ENCODE measurements around a stretch of chr10.

- CAGE, long polyA plus RNA = no peak
- RRBS = no CpG with 5 or more reads among the region's 3 CpGs
Observed at GRCh38 chr10:30445005-30445204, 10.9 kb downstream of the MAP3K8 start.

DNA sequence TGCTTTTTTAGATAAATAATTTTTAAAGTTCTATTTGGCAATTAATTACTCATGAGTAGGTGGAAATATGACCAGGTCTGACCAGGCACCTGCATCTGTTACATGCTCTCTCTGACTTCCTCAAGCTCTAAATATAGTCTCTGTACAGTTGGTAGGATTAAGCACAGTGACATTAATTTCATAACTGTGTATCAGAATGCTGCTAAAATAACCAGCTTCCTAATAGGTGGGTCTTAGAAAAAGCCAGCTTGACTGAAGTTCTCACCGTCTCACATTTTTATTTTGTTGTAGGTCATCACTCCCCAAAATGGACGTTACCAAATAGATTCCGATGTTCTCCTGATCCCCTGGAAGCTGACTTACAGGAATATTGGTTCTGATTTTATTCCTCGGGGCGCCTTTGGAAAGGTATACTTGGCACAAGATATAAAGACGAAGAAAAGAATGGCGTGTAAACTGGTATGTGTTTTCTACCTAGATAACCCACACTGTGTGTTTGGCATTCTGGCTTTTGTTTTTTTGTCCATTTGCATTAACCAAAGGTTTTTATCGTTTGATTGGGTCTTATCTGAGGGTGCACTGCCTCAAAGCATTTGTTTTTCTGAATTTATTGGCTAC, 13.6 kb downstream of the MAP3K8 start:
- CAGE, long polyA plus RNA = no peak
- RRBS = no CpG with 5 or more reads among the region's 8 CpGs

DNA sequence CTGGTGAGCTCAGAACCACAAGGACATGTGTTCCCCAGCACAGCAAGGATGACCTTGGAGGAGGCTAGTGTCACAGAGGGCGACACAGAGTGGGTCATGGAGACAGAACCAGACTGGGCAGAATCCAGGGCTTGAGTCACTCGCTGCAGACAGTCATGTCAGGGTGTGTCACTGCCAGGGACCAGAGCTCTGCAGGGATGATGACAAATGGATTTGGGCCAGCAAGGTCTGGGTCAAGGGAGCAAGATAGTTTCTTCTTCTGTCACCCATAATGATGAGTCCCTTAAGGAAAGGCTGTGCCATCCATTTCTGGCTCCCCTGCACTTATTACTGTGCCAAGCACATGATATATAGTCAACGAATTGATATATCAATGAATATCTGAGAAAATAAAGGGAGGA, 60.3 kb downstream of the MAP3K8 start:
- CAGE, long polyA plus RNA = no peak
- RRBS = no CpG with 5 or more reads among the region's 3 CpGs

GRCh38 chr10:30537489-30537822, 92.1 kb downstream of the LYZL2 start:
- CAGE, long polyA plus RNA = no peak
- RRBS = no CpG with 5 or more reads among the region's 1 CpG

DNA sequence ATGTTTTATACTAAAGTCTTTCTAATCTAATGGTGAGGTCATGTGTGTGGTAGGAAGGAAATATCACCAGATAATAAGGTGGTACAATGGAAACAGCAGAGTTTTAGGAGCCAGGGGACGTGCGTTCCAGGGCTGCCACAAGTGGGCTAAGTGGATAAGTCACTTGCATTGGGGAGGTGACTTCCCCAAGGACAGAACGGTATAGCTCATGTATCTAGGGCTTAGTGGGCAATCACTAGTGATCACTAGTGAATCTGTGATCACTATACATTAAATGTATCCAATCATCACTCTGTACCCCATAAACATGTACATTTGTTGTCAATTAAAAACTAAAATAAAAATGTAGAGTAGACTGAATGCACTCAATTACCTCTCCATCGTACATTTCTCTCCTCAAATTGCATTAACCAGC, 15.1 kb upstream of the LYZL2 start:
- CAGE, long polyA plus RNA = no peak
- RRBS = no CpG with 5 or more reads among the region's 4 CpGs

DNA sequence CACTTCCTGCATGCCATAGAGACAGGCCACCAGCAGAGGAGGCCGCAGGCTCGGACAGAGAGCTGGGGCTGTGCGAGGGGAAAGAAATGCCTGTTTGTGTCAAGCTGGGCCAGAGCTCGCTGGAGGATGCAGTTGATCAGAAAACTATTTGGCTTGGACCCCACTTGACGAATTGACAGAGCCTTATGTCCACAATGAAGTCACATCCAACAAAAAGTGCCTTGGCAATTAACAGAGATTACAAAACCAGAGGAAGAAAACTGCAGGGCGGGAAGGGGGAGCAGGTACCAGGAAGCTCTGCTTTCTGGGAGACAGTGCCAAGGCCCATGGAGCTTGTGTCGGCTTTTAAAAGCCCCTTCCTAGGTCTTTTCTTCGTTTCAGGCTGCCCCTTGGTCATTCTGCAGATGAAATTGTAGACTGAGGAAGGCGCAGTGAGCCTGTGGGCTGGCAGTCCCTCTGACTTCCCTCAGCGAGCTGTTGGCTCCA, 122.5 kb upstream of the LYZL2 start:
- CAGE, long polyA plus RNA = no peak
- RRBS = no CpG with 5 or more reads among the region's 10 CpGs

DNA sequence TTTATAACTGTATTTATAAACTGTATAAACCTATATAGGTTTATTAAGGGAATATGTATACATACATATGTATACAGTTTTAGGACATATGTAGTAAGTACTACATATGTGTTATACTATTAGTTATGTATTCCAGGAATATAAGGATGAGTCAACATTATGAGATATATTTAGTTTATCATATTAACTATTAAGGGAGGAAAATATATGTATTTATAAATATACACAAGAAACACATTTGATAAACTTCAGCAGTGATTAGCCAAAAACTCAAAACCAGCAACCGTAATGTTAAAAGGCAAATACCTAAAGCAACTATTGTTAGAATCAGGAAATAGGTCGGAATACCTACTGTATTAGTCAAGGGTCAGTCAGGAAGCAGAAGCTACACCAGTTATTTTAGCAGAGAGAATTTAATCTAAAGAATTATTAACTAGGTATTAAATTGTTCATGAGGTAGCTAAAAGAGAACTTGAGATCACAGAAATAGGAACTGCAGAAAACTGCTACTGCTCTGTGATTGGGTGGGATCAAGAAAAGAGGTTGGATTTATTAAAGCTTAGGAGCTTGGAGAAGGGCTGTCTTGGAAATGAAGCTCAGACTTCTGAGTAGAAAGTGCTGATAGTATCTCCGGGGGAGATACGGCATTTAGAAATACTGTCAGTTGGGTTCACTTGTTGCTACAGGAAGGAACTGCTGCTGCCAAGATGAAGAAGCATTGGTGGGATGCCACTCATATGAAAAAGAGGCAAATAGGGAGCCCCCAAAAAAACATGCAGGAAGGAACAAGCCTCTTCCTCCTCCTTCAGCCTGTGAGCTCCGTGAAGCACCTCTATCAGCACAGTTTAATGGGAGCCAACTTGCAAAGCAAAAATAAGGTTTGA, 20.0 kb upstream of the ZNF438 start:
- CAGE, long polyA plus RNA = no peak
- RRBS = no CpG with 5 or more reads among the region's 5 CpGs

GRCh38 chr10:31071039-31072163, 39.7 kb upstream of the ZNF438 start:
- CAGE, long polyA plus RNA = no peak
- RRBS = no CpG with 5 or more reads among the region's 8 CpGs

- CAGE, long polyA plus RNA = no peak
- RRBS = no CpG with 5 or more reads among the region's 10 CpGs
Observed at GRCh38 chr10:31099087-31099524, 67.4 kb upstream of the ZNF438 start.

DNA sequence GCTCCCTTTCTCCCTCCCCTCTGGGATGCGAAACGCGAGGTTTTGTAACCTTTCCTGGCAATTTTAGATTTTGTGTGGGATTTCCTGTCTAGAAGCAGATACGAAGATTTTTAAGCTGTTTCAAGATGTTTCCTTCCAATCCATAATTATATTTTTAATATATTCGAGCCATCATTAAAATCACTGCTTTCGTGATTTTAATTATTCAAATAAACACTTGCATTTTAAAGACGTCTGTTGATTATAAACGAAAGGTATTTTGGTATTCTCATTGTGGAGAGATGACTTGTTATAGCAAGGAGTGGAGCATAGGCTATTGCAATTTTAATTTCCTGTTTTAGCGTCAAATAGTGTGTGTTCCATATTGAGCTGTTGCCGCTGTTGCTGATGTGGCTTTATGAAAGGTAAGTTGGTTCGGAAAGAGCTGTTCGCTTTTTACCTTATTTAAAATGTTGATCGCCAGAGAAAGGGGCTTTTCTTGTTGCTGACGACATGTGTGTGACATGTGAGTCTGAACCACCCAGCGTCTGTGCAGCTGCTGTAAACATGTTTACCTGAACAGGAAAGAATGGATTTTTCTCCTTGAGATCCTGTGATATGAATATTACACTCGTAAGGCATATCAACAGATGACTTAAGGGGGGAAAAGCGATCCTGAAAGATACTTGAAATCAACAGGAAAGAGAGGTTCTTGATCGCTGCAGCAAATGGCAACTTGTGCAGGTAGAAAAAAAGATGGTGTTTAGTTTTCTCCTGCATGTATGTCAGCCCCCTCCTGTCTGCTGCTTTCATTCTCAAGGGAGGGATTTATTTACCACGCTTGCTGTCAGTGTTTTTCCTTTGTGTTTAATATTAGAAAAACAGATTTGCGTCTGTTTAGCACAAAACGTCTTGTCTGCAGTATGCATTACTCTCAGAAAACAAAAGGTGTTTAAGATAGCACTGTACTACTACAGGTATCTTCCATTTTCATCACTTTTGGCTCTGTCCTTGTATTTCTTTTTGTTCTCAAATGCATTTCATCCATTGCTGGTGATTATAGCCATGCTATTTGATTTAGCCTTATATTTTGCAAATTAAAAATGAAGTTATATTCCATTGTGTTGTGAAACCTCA, 2.5 kb downstream of the ZEB1 start:
- CAGE, long polyA plus RNA = start-site peak on the plus strand centred at position 75 of the sequence, 82 bp wide, 214 and 180 reads in 2 replicates
- RRBS = no CpG with 5 or more reads among the region's 21 CpGs

DNA sequence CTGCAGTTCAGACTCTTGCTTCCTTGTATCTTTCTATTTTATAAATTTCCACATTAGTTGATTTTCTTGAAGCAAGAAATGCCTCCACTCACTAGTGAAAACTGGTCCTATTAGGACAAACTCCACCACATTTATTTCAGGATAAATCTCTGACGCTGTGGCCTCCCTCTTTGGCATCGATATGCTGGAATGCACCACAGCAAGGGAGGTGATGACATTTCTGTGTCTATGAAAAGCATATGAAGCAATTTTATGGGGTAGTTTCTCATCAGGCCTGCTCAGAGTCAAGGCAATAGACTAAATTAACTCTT, 304.4 kb downstream of the ZEB1 start:
- CAGE, long polyA plus RNA = no peak
- RRBS = no CpG with 5 or more reads among the region's 2 CpGs

GRCh38 chr10:31700061-31700684, 228.5 kb downstream of the ARHGAP12 start:
- CAGE, long polyA plus RNA = no peak
- RRBS = 51% methylated on average over 5 of the region's 18 CpGs

GRCh38 chr10:31702154-31702414, 226.5 kb downstream of the ARHGAP12 start:
- CAGE, long polyA plus RNA = no peak
- RRBS = no CpG with 5 or more reads among the region's 1 CpG

- CAGE, long polyA plus RNA = no peak
- RRBS = no CpG with 5 or more reads among the region's 15 CpGs
Observed at GRCh38 chr10:31707351-31708509, 220.9 kb downstream of the ARHGAP12 start.

DNA sequence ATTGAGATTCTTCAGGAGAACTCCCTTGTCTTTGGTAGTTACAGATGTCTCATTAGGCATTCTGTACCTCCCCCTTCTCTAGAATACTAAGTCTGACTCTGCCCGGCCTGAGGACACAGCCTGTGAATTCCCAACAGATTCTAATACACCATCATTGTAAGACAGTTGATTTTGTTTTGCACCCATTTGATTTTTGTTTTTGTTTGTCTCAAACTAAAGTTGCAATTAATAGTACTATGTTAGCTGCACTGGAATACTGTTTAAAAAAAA, 124.7 kb downstream of the ARHGAP12 start:
- CAGE, long polyA plus RNA = no peak
- RRBS = no CpG with 5 or more reads among the region's 1 CpG

GRCh38 chr10:31886747-31887143, 41.9 kb downstream of the ARHGAP12 start:
- CAGE, long polyA plus RNA = no peak
- RRBS = no CpG with 5 or more reads among the region's 2 CpGs

GRCh38 chr10:32059505-32059798, 3.2 kb upstream of the KIF5B start:
- CAGE, long polyA plus RNA = no peak
- RRBS = no CpG with 5 or more reads among the region's 3 CpGs

- CAGE, long polyA plus RNA = no peak
- RRBS = no CpG with 5 or more reads among the region's 2 CpGs
Observed at GRCh38 chr10:32317599-32318108, 29.3 kb downstream of the EPC1 start.

DNA sequence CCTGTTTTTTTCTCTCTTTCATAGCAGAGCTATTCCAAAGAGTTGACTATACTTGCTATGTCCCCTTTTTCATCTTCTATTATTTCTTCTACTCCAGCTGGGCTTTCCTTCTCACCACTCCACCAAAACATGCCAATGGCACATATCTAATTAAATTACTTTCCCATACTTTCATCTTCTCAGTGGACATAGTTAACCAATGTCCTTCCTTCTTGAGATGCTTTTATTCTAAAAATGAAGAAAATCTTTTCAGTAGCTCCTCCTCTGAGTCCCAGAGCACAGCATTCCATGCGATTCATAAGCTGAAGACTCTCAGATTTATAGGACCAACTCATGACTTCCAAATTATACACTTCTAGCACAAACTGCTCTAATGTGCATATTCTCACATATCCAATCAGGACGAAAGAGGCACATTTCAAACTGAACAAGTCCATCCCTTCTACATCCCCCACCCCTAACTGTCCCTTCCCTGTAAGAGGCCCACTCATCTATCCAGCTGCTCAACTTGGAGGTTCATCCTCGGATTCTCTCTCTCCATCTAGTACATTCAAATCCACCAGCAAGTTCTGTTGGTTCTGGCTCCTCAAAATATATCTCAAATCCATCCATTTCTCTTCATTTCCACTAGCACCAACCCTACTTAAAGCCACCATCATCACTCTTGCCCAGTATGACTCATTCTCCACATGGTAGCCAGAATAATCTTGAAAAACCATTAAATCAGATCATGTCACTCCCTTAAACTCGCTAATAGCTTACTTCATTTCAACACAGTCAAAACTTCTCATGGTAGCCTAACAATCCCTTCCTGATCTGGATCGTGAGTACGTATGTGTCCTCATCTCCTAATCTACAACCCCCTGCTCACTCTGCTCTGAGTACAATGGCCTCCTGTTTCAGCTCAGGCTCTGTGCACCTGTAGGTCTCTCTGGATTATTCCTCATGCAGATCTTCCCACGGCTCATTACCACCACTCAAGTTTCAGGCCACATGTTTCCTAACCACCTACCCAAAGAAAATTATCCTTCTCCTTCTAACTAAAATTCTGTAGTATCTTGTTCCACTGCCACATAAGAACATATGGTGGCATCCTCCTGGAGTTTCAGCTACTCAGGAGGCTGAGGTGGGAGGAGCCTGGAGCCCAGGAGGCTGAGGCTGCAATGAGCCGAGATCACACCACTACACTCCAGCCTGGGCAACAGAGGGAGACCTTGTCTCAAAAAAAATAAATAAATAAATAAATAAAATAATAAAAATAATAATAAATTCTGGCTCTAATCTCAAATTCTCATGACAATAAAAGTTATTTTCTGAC, 8.8 kb downstream of the EPC1 start:
- CAGE, long polyA plus RNA = no peak
- RRBS = no CpG with 5 or more reads among the region's 8 CpGs

- CAGE, long polyA plus RNA = no peak
- RRBS = no CpG with 5 or more reads among the region's 7 CpGs
Observed at GRCh38 chr10:32348579-32348849, 1.6 kb upstream of the EPC1 start.